ENCODE results near the genes FERMT3 and RPS6KA4.

- PRO-cap = no peak
Measured at GRCh38 chr11:64206062-64207063, at the start of gene FERMT3. Gene FERMT3 (plus strand): TSS chr11:64206721.

GRCh38 chr11:64208160-64208709, 1.7 kb downstream of the FERMT3 start:
- PRO-cap = no peak

GRCh38 chr11:64233759-64234143, 633 bp upstream of the VEGFB start:
- PRO-cap = no peak

DNA sequence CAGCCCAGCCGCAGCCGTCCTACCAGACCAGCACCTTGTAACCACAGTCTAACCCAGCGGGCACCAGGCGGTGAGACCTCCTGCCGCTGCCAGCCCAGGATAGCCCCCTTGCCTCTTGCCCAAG, 861 bp downstream of the PPP1R14B start:
- PRO-cap = no peak

DNA sequence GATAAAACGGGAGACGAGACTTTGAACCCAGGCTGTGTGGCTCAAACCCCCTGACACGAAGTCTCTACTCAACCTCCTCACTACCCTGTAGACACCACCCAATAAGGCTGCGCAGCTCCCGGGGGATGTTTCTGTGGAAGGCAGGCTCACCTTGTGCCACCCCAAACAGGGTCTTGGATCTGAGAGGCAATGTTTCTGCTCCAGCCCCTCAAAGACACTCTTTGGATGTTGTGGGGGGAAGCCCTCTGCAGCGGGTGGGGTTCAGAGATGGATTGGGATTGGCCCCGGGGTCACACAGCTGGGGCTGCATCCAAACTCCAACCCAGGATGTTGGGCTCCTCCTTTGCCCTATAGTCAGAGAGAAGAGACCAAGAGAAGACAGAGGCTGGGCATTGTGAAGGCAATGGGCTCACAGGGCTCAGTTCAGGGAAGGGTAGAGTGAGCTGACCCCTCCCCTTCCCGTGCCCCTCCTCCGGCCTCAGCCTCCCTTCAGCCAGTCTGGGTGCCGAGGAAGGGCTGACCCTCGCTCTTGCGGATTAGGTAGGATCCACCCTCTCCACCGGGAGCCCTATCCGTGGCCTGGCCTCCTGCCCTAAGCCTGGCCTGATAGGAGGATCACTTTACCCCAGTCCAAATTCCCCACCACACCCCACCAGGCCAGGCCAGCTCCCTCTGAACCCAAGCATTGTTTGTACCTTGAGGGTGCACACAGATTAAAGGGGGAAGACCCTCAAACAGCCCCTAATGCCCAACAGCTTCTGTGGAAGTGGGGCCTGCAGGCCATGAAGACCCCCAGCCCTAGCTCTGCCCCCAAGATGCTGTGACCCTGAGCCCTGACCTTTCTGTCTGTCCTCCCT, 1.7 kb upstream of the PPP1R14B start:
- PRO-cap = no peak

- PRO-cap = no peak
Measured at GRCh38 chr11:64265042-64265630, 13.8 kb downstream of the PLCB3 start.

DNA sequence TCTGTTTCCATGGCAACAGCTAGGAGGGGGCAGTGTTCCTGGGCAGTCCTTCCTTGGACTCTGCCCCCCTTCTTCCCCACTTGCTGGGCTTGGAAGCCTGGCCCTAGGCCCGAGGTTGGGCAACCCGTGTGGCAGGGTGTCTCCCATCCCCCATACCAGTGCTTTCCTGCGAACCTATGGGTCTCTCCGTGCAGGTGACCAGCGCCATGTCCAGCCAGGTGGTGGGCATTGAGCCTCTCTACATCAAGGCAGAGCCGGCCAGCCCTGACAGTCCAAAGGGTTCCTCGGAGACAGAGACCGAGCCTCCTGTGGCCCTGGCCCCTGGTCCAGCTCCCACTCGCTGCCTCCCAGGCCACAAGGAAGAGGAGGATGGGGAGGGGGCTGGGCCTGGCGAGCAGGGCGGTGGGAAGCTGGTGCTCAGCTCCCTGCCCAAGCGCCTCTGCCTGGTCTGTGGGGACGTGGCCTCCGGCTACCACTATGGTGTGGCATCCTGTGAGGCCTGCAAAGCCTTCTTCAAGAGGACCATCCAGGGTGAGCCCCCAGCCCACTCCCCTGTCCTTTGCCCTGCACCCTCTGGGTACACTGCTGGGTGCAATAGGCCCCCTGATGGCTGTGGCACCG, 1.8 kb downstream of the ESRRA start:
- PRO-cap = no peak

DNA sequence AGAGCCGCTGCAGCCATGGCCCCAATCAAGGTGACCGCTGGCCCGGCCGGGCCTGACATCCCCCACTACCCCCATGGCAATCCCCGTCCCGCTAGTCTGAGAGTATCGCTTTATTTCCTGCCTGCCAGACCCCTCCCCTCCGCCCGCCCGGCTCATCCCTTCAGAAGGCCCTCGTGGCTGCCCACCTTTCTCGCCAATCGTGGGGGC, 339 bp downstream of the PRDX5 start:
- PRO-cap = no peak

DNA sequence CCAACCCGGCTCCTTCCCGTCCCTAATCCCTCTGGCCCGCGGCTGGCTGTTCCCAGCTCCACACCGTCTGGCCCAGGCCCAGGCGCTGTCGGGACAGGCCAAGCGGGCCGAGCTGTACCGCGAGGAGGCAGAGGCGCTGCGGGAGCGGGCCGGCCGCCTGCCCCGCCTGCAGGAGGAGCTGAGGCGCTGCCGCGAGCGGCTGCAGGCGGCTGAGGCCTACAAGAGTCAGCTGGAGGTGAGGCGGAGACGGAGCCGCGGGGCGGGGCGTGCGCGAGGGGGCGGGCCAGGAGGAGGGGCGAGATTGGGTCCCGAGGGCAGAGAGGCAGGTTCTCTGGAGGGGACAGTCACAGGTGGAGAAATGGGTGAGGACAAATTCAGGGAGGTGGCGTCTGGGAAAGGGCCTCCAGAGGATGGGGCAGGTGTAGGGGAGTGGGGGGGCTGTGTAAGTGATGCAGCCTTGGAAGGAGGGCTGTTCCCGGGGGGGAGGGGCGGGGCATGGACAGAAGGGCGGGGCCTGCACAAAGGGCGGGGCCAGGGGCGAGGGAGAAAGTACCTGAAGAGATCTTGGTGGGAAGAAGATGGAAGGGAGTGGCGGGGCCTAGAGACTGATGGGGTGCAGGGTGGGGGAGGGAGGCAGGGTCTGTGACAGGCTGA, 2.6 kb downstream of the CCDC88B start:
- PRO-cap = no peak

GRCh38 chr11:64358576-64359449, at the start of gene RPS6KA4:
Gene RPS6KA4 (plus strand): TSS chr11:64359162.
- PRO-cap = bidirectional peak, plus-strand start at chr11:64359182, minus-strand start at chr11:64359085

- PRO-cap = no peak
Measured at GRCh38 chr11:64409791-64410158, 50.8 kb downstream of the RPS6KA4 start.

DNA sequence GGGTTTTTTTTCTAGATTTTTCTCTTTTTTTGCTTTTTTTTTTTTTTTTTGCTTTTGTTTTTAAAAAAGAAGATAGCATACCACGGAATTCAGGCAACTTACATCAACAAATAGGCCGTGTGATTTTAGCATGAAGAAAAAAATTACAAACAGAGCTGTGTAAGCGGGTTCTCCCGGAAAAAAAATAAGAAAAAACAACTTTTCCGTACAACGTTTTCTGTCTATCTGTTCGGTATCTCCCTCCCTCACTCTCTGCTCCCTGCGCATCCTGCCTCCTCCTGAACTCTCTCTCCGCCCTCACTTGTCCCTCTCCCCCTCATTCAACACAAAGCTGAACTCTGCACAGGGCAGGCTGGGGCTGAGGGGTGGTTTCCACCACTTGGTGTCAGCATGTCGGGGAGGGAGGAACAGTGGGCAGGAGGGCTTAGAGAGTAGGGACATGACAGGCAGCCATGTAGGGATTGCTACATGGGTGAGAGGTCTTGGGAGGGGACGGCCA, 17.5 kb downstream of the SLC22A12 start:
- PRO-cap = no peak

GRCh38 chr11:64630140-64630671, 39.2 kb downstream of the SLC22A12 start:
- PRO-cap = no peak

DNA sequence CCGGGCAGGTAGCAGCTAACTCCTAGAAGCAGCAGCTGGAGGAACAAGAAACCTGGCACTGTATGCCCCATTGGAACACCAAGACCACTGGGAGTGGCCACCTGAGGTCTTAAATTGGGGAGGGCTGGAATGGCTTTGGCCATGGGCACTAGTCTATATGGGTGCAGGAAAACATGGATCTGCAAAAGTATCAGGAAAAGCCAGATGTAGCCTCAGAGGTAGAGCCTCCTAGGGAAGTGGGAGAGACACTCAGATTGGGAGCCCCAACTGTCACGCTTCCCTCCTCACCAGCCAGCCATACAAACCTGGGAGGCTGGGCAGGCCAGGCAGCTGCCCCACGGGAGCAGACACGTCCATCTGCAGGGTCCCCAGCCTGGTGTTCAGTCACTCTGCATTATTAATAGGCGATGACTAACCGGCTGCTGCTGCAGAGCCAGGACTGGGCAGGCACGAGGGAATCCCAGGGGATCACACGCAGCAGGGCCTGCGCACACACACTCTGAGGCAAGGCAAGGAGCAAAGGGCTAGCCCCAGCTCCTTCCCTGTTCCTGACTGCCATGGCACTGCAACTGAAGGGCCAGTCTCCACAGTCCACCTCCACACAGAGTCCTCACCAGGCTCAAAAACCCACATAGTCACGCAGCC, 47.7 kb downstream of the NRXN2 start:
- PRO-cap = no peak

GRCh38 chr11:64688278-64689211, 34.5 kb downstream of the NRXN2 start:
- PRO-cap = no peak

GRCh38 chr11:64713180-64713906, 9.7 kb downstream of the NRXN2 start:
- PRO-cap = no peak

GRCh38 chr11:64767295-64767720, 7.5 kb upstream of the PYGM start:
- PRO-cap = no peak

DNA sequence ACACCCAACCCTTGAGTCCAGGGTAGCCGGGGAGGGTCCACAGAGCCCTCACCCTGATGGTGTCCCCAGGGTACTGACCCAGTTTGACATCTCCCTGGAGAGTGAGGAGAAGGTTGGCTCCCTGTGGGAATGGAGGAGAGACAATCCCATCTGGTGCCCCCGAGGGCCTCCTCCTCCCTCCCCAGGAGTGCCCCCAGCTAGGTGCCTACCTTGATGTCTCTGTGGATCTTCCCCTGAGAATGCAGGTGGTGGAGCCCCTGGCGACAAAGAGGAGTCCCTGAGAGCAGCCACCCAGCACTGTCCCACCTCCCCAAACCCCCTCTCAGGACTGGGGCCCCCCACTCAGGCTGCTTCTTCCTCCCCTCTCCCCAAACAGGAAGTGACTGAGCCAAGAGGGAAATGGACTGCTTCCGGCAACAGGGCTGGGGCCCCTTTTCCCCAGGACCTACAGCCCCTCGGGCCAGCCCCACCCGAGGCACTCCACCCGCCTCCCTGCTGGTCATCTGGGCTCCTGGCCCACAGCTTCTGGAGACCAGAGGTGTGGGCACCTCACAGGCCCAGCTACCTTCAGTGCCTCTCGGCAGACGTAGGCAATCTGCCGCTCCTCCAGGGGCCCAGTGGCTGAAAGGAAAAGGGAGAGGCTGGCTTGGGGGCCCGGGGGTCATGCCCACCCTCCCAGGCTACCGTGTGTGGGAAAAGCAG, 1.4 kb downstream of the MAP4K2 start:
- PRO-cap = no peak

- PRO-cap = no peak
Measured at GRCh38 chr11:64802229-64802770, 714 bp downstream of the MAP4K2 start.

- PRO-cap = no peak
Measured at GRCh38 chr11:64823467-64824678, 13.5 kb upstream of the MEN1 start.

All from peritoneum (tissue), 1 donor.